Airway epithelial cell (primary cell): ENCODE measurements around a stretch of chr1.

DNA sequence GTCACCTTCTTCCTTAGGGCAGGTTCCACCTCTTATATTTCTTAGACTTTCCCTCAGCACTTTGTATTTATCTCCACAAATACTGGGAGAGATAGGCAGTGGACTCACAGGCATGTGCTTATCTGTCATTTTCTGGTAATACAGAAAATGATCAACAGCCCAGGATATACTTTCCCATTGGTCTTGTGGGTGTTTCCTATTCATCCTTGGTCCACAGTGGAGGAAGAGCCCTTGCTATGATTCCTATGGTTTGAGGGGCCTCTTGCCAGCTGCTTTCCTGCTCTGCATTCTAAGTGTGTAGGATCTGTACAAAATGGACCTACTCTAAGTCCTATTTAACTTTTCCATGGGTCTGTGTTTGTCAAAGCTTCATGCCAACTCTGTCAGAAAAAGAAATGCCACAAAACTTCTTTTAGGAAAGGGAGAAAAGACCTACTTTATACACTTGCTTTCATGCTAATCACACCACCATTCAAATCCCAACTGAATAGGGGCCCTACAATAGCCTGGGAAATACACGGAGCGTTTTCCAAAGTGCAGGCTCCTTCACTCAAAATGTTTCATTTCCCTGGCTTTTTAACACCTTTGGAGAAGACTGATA, 16.4 kb downstream of the PLPP3 start:
- RAMPAGE, long total RNA = no peak

GRCh38 chr1:56579729-56579930, 267 bp upstream of the PLPP3 start:
- RAMPAGE, long total RNA = no peak

- RAMPAGE, long total RNA = no peak
These were observed 7.9 kb downstream of the FYB2 start for GRCh38 chr1:56811315-56811782.

DNA sequence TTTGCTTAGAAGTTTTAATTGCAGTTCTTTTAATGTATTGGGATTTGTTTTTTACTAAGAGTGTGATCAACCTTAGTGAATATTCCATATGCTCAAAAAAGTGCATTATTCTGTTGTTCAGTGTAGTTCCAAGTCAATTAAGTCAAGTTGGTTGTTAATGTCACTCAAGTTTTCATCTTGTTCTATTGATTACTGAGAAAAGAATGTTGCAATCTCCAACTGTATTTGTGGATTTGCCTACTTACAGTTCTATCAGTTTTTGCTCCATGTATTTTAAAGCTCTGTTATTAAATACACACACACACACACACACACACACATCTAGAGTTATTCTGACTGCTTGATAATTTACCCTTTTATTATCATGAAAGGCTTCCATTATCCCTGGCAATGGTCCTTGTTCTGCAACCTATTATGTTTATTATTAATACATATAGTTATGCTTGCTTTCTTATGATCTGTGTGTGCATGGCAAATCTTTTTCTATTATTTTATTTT, 2.5 kb downstream of the C8A start:
- RAMPAGE, long total RNA = no peak

GRCh38 chr1:56907748-56908917, 53.5 kb downstream of the C8A start:
- RAMPAGE, long total RNA = no peak

DNA sequence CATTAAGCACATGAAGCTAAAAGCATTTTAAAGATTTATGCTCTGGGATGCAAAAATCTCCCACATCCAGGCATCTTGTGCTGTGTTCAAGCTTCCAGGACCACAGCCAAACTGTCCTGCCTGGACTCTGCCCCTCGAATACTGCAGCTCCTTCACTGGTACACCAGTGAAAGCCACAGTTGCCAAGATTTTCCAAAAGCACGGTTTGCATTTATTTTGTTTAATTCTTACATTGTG, 38.7 kb downstream of the C8B start:
- RAMPAGE, long total RNA = no peak

DNA sequence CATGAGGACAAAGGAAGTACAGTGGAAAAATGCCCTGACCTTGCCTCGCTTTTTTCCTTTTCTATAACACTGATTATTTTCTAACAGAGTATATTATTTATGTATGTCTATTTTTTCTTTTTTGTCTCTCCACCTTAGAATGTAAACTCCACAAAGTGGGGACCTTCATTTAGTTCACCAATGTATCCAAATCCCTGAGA, 161.5 kb upstream of the C8B start:
- RAMPAGE, long total RNA = no peak

DNA sequence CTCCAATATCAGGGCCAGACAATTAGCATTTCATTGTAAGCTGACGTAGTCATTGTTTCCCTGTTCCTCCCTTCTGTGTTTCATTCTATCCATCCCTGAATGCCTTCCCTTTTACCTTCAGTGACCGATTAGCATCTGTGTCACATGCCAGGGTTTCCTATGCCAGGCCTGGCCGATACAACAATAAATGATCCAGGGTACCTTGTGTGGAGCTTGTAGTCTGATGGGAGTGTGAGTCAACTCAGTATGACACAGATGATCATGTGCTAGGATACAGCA, 164.0 kb upstream of the C8B start:
- RAMPAGE, long total RNA = no peak

DNA sequence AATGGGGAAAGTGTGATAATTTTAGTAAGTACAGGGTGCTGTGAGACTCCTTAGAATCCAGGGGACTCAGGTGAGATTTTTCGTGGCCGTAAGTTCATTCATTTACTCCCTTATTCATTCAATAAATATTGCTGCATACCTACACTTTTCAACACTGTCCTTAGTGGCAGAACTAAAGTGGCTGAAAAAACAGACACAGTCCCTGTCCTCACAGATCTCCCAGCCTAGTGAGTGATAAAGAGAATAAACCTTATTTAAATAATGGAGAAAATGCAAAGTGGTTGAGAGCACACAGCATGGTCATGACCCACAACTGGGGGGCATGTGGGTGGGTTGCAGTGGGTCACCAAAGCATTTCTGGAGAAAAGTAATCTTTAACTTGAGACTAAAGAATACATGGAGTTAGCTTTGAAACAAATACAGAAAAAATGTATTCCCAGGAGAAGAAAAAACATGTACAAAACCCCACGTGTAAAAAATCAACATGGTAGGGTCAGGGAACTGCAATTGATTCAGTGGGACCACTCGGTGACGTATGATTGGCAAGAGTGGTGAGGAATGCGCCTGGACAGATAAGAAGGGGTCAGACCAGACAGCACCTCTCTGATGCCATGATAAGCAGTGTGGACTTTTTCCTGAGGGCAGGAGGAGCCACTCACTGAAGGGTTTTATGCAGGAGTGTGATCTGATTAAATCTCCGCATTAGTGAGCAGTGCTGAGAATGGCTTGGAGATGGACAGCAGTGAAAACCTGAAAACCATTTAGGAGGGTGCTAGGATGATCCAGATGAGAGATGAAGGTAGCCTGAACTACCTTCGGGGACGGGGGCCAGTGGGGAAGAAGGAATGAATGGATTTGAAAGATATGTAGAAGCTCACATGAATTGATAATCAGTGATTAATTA, 142.6 kb downstream of the DAB1 start:
- RAMPAGE, long total RNA = no peak

GRCh38 chr1:57599128-57599819, 175.4 kb upstream of the DAB1 start:
- RAMPAGE, long total RNA = no peak

- RAMPAGE, long total RNA = no peak
These were observed 99.3 kb downstream of the OMA1 start for GRCh38 chr1:58447185-58447722.

DNA sequence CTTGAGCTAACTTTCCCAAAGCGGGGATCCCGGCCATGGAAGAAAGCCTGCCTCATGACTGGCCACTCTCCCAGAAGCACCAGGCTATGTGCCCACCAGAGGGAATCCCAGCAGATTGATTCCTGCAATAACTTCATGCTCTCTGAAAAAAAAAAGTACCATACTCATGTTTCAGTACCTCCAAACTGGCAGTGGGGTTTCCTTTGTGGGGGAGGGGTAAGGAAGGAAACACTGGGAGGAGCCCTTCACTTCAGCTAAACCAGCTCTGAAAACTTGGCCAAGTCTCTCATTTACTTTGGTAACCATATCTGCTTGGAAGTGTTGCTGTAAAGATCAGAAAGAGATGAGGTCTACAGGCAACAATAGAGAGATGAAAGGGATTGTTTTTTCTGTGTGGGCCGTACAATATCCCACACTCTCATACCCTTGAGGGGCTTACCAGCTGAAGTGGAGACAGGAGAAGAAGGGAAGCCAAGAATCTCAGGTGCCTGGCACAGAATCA, 42.3 kb upstream of the TACSTD2 start:
- RAMPAGE, long total RNA = no peak

DNA sequence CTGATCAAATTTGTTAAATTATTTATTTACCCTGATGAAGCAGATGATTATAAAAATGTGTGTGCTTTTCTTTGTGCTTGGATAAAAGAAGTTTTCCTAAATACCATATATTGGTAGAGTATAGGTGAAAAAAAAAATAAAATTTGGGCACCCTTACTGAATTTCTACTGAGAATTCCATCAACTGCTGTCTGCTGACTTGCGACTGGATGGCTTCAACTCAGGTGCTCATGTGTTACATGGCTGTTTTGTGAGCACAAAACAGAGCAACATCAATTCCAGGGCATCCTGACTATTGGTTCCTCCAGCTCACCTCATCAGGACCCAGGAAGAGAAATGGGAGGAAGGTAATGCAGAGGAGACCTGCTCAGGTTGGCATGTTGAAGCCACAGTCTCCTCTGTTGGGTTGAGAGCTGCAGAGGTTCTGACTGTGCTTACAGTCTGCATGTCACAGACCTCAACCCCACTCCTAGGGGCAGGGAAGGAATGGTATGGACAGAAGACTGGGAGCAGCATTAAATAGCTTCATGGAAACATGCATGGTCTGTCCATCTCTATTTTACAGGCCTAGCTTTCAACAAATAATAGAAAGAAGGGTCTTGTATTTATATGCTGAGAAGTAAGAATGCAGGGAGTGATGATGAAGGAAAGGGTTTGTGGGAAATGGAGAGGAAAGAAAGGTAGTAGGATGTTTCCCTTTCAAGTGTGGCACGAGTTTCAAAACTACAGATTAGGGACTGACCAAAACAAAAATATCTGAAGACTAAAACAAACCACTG, 43.9 kb downstream of the MYSM1 start:
- RAMPAGE, long total RNA = no peak

DNA sequence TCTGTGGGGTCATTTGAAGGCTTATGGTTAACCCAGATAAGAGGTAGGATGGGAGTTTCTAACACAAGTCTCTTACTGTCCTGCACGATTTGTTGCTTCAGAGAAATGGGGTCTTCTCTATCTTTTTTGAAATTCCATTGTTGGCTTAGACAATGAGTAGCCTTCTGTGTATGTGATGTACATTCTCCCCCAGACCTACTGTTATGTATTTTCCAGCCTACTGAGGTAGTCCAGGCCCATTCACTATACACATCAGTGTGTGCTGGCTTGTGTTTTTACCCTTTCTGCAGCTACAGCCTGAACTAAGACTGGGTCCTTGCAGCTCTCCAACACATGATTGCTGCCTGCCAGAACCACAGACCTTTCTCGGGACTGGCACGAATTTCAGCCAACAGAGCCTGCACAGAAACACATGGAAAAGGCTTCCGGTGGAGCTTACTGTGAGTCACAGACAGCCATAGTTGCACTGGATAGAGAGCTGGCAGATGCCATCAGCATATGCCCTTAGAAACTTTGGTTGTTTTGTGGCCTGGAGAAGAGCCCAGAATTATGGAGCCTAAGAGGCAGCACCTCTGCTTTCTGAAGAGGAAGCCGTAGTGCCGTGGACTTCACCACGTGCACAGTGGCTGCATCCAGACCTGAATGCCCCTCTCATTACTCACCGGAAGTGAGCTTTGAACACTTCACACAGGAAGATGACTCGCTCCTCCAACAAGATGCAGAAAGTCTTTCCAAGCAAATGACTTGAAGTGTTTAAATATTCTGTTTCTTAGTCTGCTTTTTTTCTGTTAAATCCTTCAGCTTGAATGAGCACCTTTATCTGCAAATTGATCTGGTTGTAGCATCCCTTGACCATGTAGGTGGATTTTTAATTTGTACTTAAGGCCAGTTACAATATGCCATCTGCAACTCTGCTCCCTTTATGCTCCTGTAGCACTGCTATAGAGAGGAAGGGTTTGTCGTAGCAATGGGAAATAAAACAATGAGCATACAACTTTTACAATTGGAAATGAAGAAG, 28.5 kb downstream of the JUN start:
- RAMPAGE, long total RNA = no peak

DNA sequence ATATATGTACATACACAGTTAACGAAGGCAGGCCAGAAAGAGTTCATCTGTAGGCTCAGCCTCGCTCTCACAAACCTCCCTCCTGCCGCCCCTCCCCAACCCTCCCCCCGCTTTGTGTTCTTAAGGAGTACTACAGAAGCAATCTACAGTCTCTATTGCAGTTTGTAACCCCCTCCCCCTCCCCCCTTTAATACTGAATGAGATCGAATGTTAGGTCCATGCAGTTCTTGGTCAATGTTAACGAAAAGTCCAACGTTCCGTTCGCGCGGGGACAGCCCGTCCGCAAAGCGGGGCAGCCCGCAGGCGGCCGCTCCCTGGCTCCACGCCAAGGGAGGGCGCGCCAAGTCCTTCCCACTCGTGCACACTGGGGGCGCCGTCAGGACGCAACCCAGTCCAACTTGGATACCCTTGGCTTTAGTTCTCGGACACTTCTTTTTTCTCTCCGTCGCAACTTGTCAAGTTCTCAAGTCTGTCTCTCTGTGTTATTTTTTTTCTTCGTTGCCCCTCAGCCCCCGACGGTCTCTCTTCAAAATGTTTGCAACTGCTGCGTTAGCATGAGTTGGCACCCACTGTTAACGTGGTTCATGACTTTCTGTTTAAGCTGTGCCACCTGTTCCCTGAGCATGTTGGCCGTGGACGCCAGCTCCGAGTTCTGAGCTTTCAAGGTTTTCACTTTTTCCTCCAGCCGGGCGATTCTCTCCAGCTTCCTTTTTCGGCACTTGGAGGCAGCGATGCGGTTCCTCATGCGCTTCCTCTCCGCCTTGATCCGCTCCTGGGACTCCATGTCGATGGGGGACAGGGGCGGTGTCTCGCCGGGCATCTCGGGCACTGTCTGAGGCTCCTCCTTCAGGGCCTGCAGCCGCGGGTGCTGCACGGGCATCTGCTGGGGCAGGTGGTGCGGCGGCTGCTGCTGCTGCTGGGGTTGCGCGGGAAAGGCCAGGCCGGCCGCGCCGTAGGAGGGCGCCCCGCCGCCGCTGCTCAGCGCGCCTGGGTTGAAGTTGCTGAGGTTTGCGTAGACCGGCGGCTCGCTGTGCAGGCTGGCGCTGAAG, 2.0 kb downstream of the JUN start:
- RAMPAGE, long total RNA = no peak

DNA sequence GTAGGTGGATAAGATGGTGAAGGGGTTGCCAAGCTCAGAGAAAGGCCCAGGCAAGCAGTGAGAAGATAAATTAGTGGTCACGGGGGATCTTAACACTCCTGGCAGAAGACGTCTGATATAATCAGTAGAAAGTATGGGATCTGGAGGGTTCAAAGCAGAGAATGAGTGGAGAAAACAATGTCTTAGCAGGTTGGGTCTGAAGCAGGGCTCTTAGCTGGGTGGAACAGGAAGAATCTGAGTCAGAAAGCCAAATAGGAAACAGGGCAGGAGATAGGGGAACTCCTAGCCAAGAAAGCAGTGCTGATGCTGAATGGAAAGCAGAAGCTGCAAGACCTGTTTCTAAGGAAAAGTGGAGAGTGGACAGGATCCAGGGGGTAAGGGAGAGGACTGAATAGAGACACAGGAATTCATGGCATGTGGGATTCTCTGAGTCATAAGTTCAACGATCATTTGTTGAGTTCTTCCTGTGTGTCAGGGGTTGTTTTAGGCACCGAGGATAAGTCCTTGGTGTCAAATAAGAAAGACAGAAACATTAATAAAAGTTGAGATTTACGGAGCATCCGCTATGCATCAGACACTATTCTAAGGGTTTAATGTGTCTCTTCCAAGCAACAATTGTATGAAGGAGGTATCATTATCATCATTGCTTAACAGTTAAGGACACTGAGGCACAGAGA, 153.8 kb upstream of the FGGY start:
- RAMPAGE, long total RNA = no peak

DNA sequence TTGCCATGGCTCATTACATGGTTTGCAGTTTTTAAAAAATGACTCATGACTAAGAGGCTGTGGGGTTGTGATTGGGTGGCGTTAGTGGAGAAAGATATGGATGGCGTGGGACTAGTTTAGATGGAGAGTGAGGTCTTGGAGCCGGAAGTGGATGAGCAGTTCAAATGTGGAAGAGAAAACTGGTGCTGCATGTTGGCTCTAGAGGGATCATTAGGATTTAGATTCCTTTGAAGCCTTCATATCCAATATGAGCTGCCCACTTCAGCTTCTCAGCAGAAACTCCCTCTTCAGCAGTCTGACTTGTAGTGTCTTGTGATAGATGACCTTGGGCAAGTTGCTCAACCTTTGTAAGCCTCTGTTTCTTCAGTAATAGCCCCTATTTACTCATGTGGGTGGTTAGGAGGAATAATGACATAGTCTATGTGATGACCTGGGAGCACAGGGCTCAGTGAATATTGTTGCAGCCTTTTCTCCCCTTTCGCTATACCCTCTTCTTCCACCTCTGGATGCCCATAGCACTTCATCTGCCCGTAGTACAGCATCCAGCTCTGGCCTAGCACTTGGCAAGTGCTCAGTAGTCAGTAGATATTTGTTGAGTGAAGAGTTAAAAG, 6.4 kb upstream of the FGGY start:
- RAMPAGE, long total RNA = no peak

DNA sequence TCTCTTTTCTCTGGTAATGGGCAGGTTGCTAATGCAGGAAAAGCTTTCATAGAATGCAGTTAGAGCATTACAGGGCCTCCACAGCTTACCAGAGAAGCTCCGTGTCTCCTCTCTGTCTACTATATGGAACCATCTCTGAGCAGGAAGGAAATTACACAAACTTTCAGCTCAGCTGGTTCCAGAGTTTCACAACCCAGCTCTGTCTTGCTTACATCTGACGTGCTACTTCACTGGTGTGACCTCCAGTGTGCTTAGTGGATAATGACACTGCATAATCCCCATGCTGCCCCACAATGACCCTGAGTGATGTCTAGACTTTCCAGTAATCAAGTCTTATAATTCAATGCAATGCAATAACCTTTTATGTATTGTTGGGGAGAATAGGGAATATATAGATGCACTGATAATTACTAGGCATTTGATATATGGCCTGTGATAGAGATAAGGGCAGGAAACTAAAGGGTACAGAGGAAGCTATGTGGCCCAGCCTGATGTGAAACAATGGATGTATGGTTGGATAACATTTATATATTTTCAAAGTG, 4.2 kb upstream of the FGGY start:
- RAMPAGE, long total RNA = no peak

GRCh38 chr1:59295508-59296186, 1.2 kb upstream of the FGGY start:
- RAMPAGE, long total RNA = no peak

DNA sequence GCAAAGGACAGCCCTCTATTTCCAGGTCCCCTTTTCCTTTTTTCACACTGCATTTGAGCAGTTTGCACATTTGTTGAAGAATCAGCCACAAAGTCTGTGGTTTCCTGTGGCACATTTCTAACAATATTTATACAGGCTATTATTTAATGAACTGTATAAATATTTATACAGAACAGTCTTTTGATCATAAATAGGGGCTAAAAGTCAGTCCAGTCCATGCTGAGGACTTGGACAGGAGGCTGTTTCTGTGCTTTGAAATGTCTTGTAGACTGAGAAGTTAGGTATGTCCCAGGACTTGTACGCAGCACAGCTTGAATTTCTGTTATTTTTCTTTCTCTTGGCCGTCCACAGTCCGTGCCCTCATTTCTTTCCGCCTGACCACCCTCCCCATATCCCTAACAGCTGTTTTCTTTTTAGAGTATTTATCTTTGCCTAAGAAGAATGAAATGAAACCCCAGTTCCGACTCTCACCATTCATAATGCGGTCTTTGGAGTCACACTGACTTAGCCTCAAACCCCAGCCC, 19.7 kb downstream of the FGGY start:
- RAMPAGE, long total RNA = no peak